ENCODE measurements around the genes MEAF6 and CDCA8.

DNA sequence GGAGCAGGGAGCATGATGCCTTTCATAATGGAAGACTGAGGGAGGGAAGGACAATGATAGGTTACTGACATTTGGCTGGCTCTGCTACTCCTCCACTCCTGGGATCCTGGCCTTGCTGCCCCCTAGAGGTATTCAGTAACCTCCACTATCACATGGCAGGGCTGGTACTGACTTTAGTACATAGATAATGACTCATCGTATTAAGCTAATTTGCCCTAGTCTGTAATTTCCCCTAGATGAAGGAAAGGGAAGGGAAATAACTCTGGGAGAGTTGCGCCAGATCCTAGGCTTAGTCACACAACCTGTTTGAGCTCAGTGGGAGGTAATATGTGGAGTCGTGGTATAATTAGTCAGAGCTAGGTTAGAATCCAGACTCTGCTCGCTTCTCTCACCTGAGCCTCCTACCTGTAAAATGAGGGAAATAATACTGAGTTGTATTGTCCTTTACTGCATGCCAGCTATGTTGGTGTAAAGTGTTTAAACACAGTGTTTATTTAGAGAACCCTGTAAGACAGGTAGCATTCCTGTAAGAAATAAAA, 6.2 kb upstream of the SH3D21 start:
- PRO-cap = no peak

GRCh38 chr1:36321042-36322051, 2.1 kb downstream of the EVA1B start:
- PRO-cap = no peak

GRCh38 chr1:36379960-36380610, 5.6 kb downstream of the STK40 start:
- PRO-cap = no peak

DNA sequence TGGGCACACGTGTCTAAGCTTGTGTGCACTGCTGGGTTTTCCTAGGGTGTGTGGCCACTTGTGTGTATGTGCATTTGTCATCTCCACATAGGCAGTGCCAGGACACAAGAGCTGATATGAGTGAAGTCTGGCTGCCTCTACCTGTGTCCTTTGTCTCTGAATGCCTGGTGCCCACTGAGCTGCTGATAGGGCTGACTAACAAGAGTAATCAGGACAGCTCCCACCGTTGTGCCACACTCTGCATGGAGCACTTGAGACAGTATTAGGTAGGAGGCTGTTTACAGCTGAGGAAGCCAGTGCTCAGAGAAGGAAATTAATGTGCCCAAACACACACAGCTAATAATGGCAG, 1.1 kb upstream of the STK40 start:
- PRO-cap = no peak

DNA sequence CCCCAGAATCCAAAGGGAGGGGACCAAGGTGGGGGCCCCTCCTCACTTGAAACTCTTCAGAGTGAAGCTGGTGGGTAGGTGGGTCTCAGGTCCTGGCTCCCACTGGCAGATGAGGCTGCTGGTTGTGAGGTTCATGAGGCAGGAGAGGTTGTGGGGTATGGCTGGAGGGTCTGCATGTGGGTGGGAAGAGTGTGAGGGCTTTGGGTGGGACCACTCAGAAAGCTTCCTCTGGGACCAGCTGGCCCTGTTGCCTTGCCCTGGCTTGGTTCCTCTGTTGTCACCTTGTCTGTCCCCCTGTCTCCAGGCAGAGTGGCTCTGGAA, 9.0 kb downstream of the CSF3R start:
- PRO-cap = no peak

GRCh38 chr1:37514154-37515416, at the start of gene MEAF6:
Gene MEAF6, minus strand, starts transcription at chr1:37514766.
- PRO-cap = no peak

DNA sequence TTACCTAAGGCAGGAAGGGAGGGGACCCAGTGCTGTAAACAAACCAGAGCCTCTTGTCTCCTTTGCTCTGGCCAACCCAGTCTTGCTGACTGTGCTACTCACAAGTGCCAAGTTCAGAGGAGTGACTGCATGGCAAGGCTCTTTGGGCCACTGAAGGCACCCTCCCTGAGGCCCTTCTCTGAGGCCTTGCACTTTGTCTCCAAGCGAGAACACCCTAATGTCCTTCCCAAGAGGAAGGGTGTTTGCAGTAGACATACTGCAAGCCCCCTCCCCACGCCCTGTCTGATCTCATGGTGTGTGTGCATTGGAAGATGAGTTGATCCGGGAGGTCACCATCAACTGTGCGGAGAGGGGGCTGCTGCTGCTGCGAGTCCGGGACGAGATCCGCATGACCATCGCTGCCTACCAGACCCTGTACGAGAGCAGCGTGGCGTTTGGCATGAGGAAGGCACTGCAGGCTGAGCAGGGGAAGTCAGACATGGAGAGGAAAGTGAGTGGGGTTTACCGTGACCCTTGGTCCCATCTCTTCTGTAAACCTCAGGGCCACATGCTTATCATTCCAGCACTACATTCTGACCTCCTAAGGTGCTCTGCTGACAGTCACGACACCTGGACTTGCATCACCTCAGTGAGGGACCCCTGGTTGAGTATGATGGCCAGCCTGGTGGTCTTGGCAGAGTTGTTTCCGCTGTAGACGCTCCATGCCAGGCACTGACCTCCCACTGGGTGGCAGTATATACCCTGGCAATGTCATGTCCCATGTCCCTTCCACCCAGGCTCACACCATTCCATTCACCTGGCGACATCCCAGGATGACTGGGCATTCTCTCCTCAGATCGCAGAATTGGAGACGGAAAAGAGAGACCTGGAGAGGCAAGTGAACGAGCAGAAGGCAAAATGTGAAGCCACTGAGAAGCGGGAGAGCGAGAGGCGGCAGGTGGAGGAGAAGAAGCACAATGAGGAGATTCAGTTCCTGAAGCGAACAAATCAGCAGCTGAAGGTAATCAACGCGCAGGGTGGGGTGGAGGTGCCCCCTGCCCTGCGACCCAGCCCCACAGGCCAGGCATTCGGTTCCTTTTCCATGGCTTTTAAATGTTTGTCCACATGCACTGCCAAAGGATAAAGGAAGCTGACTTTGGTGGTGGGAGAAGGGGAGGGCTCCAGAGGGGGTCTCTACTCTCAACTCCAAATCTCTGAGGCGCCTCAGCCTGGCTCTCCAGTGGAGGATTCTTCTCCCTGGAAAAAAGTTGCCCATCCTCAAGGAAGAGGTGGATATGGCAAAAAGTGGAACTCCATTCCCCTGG, 5.0 kb downstream of the DNALI1 start:
- PRO-cap = no peak

GRCh38 chr1:37686164-37686687, 4.1 kb downstream of the C1orf109 start:
- PRO-cap = no peak

DNA sequence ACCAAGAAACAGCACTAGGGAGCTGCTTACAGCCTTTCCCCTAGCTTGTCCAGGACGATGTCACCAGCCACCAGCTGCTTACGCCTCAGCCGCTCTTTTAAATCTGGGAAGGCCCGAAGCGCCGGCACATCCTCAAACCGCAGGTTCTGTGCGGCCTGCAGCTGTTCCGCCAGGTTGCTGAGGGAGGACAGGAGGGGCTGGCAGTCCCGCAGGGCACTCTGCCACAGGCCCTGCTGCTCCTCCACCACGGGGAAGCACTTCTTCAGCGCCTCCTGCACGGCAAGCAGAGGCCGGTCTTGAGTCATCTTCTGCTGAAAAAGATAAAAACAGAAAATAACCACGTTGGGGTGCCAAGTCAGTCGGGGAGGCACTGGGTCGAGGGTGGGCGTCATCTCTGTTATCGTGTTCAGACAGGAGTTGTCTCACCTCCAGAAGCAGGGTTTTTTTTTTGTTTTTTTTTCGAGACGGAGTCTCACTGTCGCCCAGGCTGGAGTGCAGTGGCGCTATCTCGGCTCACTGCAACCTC, 690 bp downstream of the C1orf109 start:
- PRO-cap = no peak

GRCh38 chr1:37692064-37693389, at the start of gene CDCA8:
Gene CDCA8, plus strand, starts transcription at chr1:37692516.
- PRO-cap = bidirectional peak, plus-strand start at chr1:37692483, minus-strand start at chr1:37692216

- PRO-cap = no peak
Observed at GRCh38 chr1:37697512-37698084, 5.3 kb downstream of the CDCA8 start.

DNA sequence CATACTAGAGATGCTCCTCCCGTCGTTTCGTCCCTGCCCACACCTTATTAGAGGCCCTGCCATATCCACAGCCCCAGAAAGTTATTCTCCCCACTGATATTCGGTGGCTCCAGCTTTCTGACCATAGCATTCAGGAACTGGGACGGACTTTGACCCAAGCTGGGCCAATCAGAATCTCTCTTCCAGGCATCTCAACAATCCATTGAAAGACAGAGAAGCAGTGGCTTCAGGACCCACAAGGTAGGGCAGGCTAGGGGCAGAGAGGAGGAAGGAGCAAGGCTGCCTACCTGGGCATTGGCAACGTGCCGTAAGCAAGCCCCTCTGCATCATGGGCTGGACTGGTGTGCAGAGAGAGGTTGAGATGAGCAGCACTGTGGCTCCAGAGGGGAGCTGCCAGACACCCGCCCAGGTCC, 32.5 kb downstream of the EPHA10 start:
- PRO-cap = no peak

DNA sequence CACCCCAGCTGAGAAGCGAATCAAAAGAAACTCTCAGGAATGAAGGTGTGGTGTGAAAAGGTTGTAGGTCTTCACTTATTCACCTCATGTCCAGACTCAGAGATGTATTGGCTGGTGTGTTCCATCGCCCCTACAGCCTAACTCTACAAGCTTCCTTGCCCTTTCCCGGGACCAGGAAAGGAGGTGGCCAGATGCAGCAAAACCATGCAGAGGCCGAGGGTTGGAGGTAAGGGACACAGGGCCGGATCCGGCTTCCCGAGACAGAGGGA, 12.8 kb downstream of the EPHA10 start:
- PRO-cap = no peak

GRCh38 chr1:38114225-38114708, 67.7 kb upstream of the POU3F1 start:
- PRO-cap = no peak

DNA sequence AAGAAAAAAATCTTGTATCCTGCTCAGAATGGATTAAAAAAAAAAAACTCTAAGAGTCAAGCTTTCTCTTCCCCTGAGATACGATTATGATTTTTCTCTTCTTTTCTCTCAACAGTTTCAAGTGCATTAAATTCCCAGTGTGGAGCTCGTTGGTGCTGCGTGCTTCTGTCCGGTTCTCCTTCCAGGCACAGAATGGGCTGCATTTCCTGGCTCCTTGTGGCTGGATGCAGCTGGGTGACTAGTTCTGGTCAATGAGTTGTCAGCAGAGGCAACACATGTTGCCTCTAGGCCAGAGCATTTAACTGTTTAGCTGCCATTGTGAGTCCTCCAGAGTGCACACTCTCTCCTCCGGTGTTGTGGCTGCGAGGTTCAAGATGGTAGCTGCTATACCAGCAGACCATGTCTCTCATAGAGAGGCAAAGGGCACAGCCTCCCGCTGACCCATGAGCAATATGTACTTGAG, 312.9 kb downstream of the RRAGC start:
- PRO-cap = no peak

DNA sequence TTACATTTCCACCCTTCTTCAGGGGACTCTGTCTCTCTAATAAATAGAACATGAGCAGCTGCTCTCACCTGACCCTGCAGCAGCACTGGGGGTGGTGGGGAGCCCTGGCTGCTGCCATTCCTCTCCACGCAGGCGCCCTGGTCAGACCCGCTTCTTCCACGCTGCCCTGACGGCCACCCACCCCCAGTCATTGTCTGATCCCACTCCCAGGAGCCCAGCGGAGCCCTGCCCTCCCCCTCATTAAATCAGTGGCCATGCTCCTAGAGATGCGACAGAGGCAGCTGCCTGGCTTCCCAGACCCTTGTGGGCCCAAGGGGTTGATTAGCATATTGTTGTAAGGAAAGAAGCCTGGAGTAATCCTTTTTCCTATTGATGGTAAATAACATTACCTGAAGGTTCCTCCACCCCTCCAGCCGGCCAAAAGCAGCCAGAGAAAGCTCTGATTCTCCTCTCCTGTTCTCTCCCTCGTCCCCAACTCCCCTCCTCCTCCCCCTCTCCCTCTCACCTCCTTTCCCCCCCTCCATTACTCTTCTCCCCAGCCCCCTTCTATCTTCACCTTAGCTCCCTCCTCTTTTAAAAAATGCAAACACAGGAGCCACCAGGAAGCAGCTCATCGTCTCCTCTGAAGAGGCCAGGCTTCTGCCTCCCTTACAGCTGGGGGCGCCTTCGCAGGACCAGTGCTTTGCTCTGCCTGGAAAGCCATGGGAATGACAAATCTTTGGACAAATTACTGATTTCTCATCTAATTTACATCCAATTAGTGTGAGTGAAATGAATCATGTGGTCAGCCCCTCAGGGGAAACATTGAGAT, 301.4 kb downstream of the RRAGC start:
- PRO-cap = no peak

DNA sequence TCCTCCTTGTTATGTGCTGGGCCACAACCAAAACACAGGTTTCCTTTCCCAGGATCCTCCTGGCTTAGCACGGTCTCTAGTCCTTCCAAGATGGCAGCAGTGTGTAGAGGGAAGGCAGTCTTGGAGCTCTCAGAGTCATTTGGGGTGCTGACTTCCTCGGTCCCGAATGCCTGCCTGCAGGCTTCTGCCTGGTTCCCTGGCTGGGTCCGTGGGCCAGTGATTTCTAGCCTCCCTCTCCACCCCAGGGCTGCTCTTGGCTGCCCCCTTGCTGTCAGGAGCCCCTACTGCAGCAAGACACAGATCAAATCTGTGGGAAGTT, 272.6 kb downstream of the RRAGC start:
- PRO-cap = no peak

- PRO-cap = no peak
Observed at GRCh38 chr1:38857519-38857764, 2.1 kb downstream of the RRAGC start.

GRCh38 chr1:38908895-38909230, 27.5 kb upstream of the GJA9 start:
- PRO-cap = no peak

- PRO-cap = no peak
Observed at GRCh38 chr1:38923669-38924159, 17.9 kb downstream of the RHBDL2 start.